ENCODE data around the gene RNF227.

- RAMPAGE, long total RNA = no peak
- RRBS = no CpG with 5 or more reads among the region's 17 CpGs
These were observed 2.1 kb downstream of the CHD3 start for GRCh38 chr17:7890489-7891226.

- RAMPAGE, long total RNA = no peak
- RRBS = no CpG with 5 or more reads among the region's 8 CpGs
These were observed 6.2 kb downstream of the CHD3 start for GRCh38 chr17:7894833-7895169.

GRCh38 chr17:7916170-7916522 is at the start of gene RNF227:
TSS of gene RNF227 (minus strand) at chr17:7916289.
- RAMPAGE, long total RNA = no peak
- RRBS = 12% methylated on average over 10 of the region's 31 CpGs

GRCh38 chr17:7936653-7937032 is 4.6 kb downstream of the CNTROB start:
- RAMPAGE, long total RNA = no peak
- RRBS = no CpG with 5 or more reads among the region's 5 CpGs

GRCh38 chr17:7937033-7937479 is 5.0 kb downstream of the CNTROB start:
- RAMPAGE, long total RNA = no peak
- RRBS = no CpG with 5 or more reads among the region's 4 CpGs

DNA sequence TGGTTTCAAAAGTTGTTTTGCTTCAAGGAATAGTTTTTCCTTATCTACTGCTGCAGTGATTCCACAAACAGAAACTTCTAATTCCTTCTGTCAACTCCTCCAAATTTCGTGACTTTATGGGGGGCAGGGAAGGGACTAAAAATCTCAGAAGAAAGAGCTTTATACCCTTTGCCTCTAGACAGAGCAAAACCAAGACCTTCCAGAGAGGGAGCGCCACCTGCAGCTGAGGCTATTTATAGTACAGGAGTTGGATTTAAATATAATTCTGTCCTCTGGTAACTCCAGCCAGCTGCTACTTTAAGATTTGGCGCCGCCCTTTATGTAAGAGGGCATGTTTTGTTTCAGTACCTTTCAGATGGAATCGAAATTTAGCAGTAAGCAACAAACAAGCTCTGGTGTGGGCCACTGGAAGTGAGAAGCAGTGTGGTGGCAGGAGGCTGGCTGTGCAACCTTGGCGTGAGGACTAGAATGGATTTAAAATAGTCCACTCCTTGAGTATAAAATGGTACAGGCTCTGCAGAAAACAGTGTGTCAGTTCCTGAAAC is 5.3 kb upstream of the GUCY2D start:
- RAMPAGE, long total RNA = no peak
- RRBS = no CpG with 5 or more reads among the region's 6 CpGs

DNA sequence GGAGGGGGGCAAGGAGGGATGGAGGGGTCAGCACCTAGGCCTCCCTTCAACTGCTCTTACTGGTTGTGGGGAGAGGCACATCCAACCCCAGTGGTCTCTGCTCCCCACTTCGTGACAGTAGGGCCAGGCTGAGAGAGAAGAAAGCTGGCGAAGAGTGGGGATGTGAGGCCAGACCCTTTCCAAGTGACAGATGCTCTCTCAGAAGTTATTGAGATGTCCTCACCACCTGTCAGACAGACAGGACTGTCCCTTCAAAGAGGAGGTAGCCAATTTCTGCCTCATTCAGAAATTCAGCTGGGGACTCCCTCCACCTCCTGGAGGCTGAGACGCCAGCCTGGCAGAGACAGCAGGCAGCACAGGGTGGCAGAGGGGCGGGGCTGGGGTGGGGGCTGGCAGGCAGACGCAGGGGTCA is 9.4 kb downstream of the PER1 start:
- RAMPAGE, long total RNA = no peak
- RRBS = no CpG with 5 or more reads among the region's 5 CpGs

- RAMPAGE, long total RNA = no peak
- RRBS = no CpG with 5 or more reads among the region's 10 CpGs
These were observed 2.6 kb downstream of the PER1 start for GRCh38 chr17:8149630-8150015.

GRCh38 chr17:8153541-8153996 is 1.4 kb upstream of the PER1 start:
- RAMPAGE, long total RNA = no peak
- RRBS = no CpG with 5 or more reads among the region's 14 CpGs

DNA sequence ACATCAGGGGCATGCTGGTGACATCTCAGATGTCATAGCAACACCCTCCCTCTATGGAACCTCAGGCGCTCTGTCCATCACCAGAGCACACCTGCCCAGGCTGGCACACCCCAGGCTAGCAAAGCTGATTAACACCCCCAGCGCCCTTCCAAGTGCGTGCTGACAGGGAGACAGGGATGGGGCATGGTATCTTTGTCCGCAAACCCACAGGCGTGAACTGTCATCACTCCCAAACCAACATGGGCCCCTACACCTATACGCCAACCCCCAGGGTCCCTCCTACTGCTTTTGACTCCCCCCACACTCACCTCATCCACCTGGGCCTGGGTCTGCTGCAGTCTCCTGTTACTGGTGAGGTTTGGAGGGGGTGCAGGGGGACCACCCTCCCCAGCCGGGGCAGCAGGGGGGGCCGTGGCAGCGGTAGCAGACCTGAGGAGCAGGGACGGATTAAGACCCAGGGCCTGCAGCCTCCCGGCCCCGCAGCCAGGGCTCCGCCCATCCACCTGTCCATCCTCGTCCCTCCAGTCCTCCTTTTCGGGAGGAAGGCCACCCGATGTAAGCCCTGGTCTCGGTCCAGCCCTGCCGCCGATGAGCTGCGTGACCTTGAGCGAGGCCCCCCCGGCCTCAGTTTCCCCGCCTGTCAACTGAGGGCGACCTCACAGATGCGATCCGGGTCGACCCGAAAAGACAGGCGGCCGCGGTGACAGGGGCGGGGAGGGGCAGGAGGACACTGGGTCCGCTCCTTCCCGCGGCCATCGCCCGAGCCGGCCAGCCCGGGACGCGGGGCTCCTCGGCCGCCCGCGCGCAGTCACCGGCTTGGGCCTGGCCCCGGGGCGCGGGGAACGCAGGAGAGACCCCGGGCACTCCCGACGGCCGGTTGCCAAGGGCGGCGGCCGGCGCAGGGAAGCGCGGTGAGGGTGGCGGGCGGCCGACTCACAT is 538 bp downstream of the VAMP2 start:
- RAMPAGE, long total RNA = no peak
- RRBS = 1% methylated on average over 30 of the region's 64 CpGs

DNA sequence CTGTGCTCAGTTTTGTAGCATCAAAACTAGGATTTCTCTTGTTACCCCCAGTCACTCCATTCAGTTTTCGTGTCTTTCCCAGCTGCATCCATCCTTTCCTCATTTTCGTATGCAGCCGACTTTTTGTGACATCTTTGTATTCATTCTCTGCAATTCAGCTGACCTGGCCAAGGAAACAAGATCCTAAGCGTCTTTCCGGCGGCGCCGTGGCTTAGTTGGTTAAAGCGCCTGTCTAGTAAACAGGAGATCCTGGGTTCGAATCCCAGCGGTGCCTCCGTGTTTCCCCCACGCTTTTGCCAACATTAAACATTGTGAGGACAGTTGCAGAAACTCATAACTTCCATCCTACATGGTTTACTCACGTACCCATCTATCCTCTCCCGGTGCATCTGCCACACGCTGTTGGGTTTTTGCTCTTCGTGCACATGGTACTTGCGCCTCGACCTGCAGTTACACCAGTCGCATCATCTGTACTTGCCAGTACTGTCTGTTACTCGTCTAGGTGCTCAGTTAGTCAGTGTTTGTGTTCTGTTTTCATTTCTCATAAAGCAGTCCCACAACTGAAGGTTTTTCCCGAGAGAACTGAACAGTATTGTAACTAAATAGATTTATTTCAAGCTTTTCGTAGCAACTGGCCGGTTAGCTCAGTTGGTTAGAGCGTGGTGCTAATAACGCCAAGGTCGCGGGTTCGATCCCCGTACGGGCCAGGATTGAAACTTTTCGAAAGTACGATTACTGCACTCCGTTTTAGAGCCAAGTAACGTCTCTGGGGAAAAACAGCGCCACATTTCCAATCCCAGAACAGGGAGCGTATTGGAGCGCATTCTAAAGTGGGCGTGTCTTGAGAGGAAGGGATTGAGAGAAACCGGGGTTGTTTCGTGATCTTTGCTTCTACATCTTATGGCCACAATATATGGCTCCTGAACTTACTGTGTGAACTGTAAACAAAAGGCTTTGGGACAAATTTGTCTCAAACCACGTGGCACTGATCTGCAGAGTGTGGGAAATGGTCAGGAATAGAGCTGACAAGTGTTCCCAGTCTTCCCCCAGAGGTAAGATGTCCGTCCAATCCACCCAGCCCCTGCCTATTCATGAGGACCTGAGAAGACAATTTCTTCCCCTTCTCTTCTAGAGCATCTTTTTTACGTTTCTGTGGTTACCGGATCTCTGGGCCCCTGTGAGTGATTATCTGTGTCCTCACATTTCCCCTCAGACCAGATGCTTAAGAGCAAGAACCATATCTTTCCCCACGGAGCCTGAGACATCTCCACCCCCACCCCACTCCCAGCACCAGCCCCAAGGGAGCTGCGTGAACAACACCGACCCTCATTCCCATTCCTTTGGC is 2.5 kb downstream of the BORCS6 start:
- RAMPAGE, long total RNA = no peak
- RRBS = no CpG with 5 or more reads among the region's 48 CpGs

- RAMPAGE, long total RNA = no peak
- RRBS = 9% methylated on average over 3 of the region's 11 CpGs
These were observed 13.4 kb upstream of the AURKB start for GRCh38 chr17:8223736-8224141.

DNA sequence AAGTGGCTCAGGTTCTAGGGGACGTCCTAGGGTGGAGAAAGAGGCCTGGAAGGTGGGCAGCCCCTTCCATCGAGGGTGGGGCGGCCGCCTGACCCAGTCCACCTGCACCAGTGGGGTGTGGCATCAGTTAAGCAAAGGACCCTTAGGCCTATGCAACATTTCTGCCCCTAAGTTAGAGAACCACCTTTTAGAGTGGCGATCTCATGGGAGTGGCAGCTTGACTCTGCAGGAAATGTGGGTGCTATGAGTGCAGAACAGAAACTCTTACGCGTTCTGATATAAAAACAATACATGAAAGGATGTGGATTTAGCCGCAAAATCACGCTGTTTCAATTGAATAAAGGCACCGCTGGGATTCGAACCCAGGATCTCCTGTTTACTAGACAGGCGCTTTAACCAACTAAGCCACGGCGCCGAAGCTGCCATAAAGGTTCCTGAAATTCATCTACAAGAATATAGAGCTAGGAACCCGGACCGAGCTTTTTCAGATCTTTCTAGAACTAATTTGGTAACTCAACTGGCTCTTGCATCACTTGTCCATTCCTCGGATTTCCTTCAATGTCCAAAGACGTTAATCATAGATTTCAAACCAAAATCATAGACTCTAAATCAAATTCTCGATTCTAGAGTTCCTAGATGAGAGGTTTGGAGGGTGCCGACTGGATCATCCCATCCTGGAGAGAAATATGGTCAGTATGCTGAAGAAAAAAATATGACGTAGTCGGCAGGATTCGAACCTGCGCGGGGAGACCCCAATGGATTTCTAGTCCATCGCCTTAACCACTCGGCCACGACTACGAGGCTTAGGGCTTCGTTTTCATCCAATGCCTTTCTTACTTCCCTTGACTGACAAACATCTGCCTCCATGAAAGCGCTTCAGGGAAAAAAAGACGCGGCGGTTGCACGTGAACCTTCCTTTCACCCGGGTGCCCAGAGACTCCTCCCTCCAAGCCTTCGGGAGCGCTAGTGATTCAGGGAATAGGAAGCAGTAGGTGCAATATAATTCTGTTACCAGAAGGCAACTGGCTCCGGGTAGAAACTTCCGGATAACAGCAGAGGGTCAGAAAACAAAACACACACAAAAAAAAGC is 15.9 kb upstream of the AURKB start:
- RAMPAGE, long total RNA = no peak
- RRBS = 29% methylated on average over 3 of the region's 41 CpGs

GRCh38 chr17:8446714-8447039 is 11.0 kb downstream of the NDEL1 start:
- RAMPAGE, long total RNA = no peak
- RRBS = no CpG with 5 or more reads among the region's 6 CpGs

DNA sequence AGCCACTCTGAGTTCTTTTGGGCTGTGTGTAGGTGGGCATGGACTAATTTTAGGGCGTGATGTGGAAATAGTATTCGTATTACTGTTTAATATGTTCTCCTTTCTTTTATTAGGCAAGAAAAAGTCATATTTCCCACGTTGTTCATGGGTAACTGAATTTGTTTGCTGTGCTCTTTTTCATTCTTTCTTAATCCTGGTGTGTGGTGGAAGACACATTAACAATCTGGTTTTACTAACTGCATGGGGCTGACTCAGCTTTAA is 27.5 kb downstream of the NDEL1 start:
- RAMPAGE, long total RNA = no peak
- RRBS = no CpG with 5 or more reads among the region's 3 CpGs

DNA sequence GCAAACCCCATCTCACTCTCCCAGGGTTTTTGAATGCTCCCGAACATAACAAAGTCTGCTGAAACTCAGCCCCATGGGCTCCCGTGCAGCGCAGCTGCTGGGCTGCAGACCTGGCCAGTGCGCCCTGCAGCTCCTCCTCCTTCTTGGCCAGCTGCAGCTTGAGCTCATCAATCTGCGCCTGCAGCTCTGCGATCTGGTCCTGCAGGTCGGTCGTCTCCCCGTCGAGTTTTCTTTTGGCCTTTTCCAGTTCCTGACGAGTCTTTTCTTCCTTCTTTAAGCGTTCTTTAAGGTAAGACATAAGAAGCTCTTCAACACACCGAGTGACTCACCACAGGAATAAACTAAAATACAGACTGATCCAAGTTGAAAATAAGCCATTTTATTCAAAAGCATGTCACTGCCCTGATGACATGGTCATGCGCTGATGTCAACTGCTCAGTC is 70.5 kb downstream of the NDEL1 start:
- RAMPAGE, long total RNA = no peak
- RRBS = no CpG with 5 or more reads among the region's 14 CpGs

- RAMPAGE, long total RNA = no peak
- RRBS = no CpG with 5 or more reads among the region's 1 CpG
These were observed 76.5 kb downstream of the NDEL1 start for GRCh38 chr17:8512101-8512696.

- RAMPAGE, long total RNA = no peak
- RRBS = no CpG with 5 or more reads among the region's 10 CpGs
These were observed 9.1 kb downstream of the MYH10 start for GRCh38 chr17:8621375-8621960.

DNA sequence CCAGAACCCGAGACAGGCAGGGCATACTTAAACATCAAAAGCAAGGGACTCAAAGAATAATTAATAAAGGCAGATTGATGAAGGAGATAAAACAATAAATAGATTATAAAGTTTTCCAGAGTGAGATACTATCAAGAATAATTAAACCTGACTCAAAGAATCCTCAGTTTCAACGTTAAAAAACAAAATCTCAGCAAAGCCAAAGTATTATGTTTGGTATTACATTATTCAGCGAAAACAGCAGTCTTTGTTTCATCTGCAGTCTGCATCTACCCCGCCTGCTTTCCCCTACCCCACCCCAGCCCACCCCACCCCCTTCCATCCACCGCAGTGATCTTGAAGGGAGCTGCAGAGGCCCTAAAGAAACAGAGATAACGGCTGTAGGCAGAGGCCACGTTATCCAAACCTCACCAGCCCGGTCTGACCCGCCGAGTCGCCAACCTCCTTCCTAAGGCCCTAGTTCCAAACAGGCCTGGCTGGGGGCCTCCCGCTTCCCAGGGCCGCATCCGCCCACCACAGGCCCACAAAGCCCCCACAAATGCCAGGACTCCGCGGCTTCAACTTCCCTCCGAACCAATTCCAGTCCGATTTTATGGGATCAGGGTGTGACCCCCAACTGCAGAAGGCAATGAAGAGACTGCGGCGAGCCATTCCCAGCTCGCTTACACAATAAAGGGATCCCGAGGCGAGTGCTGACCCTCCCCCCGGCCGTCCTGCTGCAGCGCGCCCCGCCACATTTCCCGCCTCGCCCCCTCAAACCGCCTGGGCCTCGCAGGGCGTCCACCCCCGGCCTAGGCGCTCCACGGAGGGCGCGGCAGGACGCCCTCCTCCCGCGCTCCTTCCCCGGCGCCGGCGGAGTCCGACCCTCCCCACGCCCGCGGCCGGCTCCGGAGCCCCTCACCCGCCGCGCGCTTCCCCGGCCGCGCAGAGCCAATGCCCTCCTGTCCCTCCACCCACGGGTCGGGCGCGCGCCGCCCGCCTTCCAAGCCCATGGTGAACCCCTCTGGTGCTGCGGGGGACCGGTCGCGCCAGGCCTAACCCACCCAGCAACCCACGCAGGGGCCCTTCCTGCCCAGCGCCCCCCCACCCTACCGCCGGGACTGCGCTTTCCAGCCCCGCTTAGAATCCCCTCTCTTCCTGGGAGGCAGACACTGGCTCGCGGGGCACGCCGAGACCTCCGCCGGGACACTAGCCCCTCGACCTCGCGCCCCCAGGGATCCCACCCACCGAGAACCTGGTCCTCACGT is 1.1 kb downstream of the MYH10 start:
- RAMPAGE, long total RNA = no peak
- RRBS = 1% methylated on average over 36 of the region's 86 CpGs

GRCh38 chr17:8807071-8807724 is 8.0 kb upstream of the MFSD6L start:
- RAMPAGE, long total RNA = no peak
- RRBS = no CpG with 5 or more reads among the region's 5 CpGs